GM19240 (cell line): ENCODE results near the genes CACNA1F, PPP1R3F, GAGE12J, GAGE2A and BMP15.

DNA sequence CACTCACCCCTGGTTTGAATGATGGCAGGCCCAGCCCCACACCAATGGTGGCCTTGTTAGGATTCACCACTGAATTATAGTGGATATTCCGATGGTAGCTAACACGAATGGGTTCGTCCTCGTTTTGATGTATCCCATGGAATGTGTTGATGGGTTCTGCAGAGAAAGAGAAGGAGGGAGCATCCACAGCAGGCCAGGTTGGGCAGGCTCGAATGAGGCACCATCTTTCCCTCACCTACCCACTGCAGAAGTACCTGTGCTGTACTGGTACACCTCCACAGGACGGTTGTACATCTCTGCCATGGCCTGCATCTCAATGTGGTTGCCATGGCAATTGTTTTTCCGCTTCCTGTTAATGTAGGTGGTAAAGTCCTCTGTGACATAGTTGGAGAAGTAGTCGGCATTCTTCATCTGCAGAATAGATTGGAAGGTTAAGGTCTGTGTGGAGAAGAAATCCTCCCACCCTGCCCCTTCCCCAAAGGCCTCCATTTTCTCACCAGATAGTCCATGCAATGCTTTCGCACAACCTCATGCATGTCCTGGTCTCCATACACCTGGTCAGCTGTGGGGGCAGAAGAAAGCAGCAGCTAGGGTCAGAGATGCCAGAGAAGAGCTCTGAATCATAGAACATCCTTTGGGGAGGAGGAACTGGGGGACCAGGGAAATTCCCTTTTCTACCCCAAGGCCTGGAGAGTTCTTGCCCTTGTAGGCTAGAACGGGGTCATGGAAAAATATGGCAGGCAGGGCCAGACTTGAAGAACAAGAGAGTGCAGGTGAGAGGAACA, 15.8 kb upstream of the PIM2 start:
- RRBS: no CpG with 5 or more reads among the region's 10 CpGs

DNA sequence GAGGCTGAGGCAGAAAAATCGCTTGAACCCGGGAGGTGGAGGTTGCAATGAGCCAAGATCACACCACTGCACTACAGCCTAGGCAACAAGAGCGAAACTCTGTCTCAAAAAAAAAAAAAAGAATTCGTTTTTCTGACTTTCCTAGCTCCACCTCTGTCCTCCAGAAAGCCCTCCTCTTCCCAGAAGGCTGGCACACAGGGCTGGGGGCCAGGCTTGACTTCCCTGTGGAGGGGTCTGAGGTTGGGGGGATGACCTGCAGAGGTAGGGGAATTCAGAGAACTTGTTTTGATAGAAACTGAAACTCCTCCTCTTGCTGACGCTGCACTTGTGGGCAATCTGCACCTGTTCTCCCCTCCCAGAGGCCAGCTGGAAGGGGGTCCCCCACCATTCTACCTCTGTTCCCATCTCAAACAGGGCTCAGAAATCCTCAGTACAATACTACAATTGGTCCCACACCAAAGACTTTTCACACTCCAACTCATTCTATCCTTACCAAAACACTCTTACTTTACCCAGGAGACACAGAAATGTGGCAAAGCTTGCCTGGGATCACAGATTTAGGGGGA, 18.7 kb downstream of the OTUD5 start:
- RRBS: no CpG with 5 or more reads among the region's 5 CpGs

GRCh38 chrX:48939155-48939770, 18.1 kb downstream of the OTUD5 start:
- RRBS: no CpG with 5 or more reads among the region's 1 CpG

- RRBS: no CpG with 5 or more reads among the region's 2 CpGs
Observed at GRCh38 chrX:48939771-48940186, 17.6 kb downstream of the OTUD5 start.

- RRBS: 97% methylated on average over 1 of the region's 6 CpGs
Observed at GRCh38 chrX:48990833-48991234, 11.2 kb downstream of the GRIPAP1 start.

- RRBS: no CpG with 5 or more reads among the region's 3 CpGs
Observed at GRCh38 chrX:49060734-49061278, 2.0 kb downstream of the CCDC120 start.

GRCh38 chrX:49227000-49227349, 6.2 kb downstream of the CACNA1F start:
- RRBS: no CpG with 5 or more reads among the region's 6 CpGs

DNA sequence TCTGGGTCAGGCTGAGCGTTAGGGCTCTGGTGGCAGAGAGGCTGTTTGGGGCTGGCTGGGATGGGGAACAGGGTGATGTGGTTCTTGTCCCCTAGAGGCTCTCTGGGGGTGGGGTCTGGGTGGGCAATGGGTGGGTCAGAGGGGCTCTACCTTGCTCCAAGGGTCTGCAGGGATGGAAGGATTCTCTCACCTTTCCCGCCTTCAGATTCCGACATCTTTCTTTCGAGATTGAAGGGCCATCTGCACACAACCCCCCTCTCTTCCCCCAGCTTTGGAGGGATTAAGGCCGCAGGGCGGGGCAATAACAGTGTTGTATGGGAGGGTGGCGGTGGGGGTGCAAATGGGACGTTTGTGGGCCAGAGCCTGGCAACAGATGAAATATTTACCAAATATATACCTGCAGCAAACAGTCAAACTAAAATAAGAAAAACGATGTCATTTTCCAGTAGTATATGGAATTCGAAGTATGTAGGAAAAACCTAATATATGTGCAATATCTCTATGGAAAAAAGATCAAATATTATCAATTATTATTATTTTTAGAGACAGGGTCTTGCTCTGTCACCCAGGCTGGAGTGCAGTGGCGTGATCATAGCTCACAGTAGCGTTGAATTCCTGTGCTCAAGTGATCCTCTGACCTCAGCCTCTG, at the start of gene CACNA1F:
TSS of gene CACNA1F (minus strand) at position 246 of the 649 bp plus-strand sequence.
- RRBS: no CpG with 5 or more reads among the region's 12 CpGs

DNA sequence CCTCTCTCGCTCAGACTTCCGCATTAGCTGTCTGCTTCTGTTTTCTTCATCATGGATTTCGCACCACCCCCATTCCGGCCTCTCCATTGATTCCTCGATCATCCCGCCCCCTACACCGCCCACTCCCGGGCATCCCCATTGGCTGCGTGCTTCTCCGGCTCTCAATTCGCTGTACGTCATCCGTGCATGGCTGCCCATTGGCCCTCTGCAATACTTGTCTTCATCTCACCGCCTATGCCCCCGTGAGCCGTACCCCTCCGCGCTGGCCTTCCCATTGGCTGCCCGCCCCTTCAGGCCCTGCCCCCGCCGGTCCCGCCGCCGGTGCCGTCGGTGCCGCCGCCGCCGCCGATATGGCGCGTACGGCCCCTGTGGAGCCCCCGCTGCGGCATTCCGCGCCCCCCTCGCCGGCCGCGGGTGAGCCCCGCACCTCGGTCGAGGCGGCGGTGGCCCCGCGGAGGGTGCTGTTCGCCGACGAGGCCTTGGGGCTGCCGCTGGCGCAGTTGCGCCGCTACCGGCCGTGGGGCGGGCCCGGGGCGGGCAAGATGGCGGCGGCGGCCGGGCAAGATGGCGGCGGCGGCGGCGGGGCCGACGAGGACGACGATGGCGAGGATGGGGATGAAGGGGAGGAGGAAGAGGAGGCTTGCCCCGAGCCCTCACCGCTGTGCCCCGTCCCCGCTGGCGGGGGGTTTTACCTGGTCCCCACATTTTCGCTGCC, at the start of gene PPP1R3F:
TSS of gene PPP1R3F (plus strand) at position 274 of the 715 bp plus-strand sequence.
- RRBS: 23% methylated on average over 19 of the region's 81 CpGs

GRCh38 chrX:49308702-49309502, 5.5 kb downstream of the GAGE10 start:
- RRBS: no CpG with 5 or more reads among the region's 17 CpGs

GRCh38 chrX:49309503-49310043, 6.1 kb downstream of the GAGE10 start:
- RRBS: no CpG with 5 or more reads among the region's 8 CpGs

DNA sequence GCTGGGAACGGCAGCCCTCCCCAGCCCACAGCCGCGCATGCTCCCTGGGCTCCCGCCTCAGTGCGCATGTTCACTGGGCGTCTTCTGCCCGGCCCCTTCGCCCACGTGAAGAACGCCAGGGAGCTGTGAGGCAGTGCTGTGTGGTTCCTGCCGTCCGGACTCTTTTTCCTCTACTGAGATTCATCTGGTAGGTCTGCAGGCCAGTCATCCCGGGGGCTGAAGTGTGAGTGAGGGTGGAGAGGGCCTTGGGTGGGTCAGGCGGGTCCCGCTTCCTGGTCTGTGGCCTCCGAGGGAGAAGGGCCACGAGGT, at the start of gene GAGE12J:
TSS of gene GAGE12J (plus strand) at position 80 of the 309 bp plus-strand sequence.
- RRBS: no CpG with 5 or more reads among the region's 17 CpGs

GRCh38 chrX:49589121-49589654, at the start of gene GAGE2A:
TSS of gene GAGE2A (plus strand) at chrX:49589496.
- RRBS: no CpG with 5 or more reads among the region's 17 CpGs

DNA sequence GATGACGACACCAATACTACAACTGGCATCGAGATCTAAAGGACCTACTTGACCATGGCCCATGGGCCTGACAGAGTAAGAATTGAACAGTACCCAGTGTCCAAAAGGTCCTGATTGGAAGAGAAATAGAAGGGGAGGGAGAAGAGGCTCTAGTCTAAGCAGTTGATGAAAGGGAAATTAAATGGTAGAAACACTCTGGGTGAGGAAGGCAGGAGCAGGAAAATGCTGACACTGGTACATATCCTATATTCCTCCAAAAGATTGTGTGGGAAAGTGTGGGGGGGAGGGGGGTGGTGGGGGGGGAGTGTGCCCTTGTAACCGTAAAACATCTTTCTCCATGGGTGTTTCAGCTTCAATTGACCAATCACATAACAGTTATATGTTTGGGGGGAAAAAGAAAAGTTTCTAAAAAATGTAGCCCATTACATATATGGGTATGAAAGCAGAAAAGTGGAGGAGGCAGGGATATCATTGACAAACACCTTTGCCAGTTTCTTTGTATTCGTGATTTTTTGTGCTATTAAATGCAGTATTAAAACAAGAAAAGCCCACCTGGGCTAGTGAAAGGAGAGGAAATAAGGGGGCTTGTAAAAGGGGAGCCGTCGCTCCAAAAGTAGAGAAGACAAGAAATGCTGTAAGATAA, 2.5 kb downstream of the USP27X start:
- RRBS: no CpG with 5 or more reads among the region's 6 CpGs

DNA sequence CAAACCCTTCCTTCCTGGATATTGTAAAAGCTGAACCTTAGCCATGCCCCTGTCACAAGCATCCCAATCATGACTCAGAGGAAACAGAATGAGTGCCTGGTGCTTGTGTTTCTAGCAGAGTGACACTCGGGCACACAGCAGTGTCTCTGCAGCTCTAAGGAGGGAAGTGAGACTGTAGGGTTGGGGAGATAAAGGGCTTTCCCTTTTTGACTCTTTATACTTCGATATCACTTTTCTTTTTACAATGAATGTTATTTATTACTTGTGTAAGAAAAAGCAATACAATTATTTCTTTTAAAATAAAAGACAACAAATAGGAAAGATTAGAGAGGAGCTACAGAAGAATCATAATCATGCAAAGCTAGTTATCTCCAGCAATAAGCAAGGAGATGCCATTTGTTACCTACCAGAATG, 83.2 kb downstream of the AKAP4 start:
- RRBS: no CpG with 5 or more reads among the region's 2 CpGs

GRCh38 chrX:50594538-50595022, 124.0 kb upstream of the DGKK start:
- RRBS: no CpG with 5 or more reads among the region's 1 CpG

DNA sequence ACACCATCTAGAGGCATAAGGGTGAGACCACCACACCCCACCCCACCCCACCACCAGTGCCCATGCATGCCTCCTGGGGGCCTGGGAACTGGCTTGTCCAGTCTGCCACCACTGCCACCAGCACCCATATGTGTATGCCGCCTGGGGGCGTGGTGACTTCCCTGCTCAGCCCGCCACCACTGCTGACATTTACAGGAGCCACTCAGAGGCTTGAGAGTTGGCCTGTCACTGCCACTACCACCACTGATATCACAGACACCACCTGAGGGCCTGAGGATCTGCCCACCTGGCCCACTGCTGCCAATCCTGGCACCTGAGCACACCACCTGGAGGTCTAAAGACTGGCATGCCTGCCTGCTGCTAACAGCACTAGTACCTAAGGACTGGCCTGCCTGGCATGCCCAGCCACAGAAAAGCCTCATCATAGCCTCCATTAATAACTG, 20.3 kb upstream of the BMP15 start:
- RRBS: no CpG with 5 or more reads among the region's 3 CpGs

- RRBS: 88% methylated on average over 2 of the region's 7 CpGs
Observed at GRCh38 chrX:50910369-50910991, at the start of gene BMP15. TSS of gene BMP15 (plus strand) at chrX:50910735.

- RRBS: no CpG with 5 or more reads among the region's 12 CpGs
Observed at GRCh38 chrX:51802749-51803216, 59.5 kb downstream of the GSPT2 start.

- RRBS: no CpG with 5 or more reads among the region's 17 CpGs
Observed at GRCh38 chrX:51803217-51803772, 60.1 kb downstream of the GSPT2 start.